Measurements from ENCODE around the genes RGR and GRID1.

DNA sequence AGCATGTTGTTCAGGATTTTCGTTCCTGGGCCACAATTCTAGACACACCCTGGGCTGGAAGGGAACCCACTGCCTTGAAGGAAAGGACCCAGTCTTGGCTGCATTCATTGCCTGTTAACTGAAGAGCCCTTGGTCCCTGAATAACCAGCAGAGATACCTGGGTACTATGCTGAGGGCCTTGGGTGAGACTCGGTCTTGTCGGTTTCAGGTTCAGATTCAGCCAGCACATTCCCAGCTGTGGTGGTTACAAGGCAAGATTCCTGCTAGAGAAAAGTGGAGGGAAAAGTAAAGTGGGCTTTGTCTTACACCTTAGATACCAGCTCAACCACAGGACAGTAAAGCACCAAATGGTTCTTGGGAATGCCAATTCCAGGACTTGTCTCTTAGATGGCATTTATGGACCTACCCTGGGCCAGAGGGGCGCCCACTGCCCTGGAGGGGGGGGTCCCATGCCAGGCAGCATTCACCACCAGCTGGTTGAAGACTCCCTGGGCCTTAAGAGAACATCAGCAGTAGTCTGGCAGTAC is 15.3 kb downstream of the PLAC9 start:
- CAGE, long polyA plus RNA: no peak
- RRBS: no CpG with 5 or more reads among the region's 4 CpGs

DNA sequence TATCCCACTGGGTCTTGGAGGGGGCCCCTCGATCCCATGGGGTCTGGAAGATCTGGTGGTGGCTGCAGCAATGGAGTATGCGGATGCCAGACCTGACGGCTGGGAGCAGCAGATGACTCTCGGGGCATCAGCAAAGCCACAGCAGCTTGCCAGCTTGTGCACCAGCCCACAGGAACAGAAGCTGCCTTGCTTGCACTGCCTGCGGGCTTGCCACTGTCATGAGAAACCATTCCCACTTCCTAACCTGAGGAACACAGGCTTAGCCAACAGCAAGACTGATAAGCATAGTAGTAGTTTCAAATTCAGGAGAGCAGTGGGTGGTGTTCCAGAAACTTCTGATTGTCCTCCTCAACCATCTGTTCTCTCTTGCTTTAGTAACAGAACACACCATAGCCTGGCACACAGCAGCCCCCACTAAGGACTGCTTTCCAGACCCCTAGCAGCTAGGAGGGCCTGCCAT is 7.4 kb downstream of the ANXA11 start:
- CAGE, long polyA plus RNA: no peak
- RRBS: no CpG with 5 or more reads among the region's 5 CpGs

GRCh38 chr10:80279986-80280835 is 9.2 kb downstream of the MAT1A start:
- CAGE, long polyA plus RNA: no peak
- RRBS: no CpG with 5 or more reads among the region's 23 CpGs

- CAGE, long polyA plus RNA: no peak
- RRBS: no CpG with 5 or more reads among the region's 1 CpG
These were observed 8.2 kb downstream of the TSPAN14 start for GRCh38 chr10:80462350-80462730.

DNA sequence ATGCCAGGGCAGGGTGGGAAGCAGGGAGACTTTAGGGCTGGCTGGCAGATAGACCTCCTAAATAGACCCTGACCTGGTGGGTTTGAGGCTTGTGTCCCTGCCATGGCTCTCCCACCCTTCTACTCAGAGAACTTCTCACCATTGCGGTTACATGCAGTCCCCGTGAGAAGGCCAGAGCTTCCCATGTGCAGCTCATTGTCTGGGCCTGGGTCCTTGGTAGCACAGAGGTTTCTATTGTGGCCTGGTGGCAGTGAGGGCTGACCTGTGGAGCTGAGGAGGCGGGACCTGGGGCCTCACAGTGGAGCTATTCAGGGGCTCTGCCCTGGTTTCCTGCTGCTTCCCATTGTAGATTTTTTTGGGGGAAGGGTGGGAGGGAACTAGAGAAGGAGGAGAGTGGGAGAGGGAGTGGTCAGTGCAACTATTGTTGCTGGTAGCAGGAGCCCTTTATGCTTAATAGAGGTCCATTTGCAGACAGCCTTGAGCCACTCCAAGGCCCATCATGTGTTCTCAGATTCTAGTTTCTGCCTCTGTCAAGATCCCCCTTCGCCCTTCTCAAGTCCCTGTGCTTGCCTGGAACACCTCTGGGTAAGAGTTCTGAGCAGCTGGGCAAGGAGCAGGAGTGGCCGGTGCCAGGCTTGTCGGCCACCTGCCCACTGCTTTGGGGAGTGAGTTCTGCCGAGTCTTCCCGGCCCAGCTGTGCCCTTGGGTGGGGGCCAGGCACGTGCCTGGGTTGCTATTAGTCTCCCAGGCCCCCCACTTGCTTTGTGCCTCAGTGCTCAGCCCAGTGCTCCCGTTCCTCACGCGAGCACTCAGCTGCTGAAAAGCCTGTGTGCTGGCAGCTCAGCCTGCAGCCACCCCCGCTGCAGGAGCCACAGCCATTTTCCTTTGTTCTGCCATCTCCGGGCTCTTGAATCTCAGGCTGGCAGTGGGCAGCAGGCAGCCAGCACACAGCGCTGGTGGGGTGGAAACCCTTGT is 10.7 kb downstream of the TSPAN14 start:
- CAGE, long polyA plus RNA: no peak
- RRBS: 6% methylated on average over 4 of the region's 15 CpGs

DNA sequence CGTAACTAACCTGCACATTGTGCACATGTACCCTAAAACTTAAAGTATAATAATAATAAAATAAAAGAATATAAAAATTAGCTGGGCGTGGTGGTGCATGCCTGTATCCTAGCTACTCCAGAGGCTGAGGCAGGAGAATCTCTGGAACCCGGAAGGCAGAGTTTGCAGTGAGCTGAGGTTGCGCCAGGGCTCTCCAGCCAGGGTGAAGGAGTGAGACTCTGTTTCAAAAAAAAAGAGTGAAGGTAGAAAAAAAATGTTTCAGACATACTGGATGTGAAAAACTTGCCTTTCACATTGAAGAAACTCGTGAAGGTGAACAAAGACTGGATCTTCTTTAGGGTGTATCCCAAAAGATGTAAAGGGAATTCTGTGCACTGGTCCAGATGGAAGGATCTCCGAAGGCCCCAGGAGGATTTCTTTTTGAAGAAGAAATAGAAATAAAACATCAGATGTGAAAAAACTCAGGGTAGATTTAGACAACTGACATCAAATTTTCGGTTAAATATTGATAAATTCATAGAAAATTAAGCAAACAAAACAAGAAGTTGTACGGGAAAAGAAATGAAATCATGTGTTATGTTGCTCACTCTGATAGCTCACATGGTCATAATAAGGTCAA is 26.9 kb downstream of the TSPAN14 start:
- CAGE, long polyA plus RNA: no peak
- RRBS: no CpG with 5 or more reads among the region's 8 CpGs

DNA sequence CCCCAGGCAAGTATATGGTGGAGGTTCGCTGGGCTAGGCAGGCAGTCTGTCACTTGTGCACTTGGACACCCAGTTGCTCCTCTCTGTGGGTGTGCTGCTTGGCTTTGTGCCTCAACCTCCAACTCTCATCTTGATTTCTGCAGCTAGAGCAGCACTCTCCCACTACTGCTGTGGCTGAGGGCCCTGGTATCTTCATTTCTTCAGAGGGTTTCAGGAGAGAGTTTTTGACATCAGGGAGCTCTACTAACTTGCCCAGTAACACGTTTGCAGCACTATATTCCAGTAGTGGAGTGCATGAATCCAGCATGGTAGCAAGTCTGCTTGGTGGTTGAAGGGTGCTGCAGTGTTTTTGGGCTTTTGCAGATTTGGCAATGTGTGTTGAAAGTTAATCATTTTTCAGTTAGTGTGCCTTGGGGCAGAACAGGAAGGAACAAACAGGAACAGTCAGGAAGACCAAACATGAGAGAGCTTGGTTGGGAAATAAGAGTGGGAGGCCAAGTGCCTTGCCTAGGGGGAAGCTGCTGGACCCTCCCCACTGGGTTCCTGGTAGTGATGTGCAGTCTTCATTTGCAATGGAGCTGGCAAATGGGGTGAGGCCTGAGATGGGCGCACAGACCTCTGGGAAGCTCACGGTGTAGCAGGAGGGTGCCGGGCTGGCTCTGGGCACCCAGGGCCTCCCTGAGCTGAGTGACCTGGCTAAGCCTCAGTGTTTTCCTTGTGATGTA is 37.4 kb downstream of the TSPAN14 start:
- CAGE, long polyA plus RNA: no peak
- RRBS: no CpG with 5 or more reads among the region's 5 CpGs

- CAGE, long polyA plus RNA: no peak
- RRBS: no CpG with 5 or more reads among the region's 7 CpGs
These were observed 40.2 kb upstream of the SH2D4B start for GRCh38 chr10:80497214-80498134.

DNA sequence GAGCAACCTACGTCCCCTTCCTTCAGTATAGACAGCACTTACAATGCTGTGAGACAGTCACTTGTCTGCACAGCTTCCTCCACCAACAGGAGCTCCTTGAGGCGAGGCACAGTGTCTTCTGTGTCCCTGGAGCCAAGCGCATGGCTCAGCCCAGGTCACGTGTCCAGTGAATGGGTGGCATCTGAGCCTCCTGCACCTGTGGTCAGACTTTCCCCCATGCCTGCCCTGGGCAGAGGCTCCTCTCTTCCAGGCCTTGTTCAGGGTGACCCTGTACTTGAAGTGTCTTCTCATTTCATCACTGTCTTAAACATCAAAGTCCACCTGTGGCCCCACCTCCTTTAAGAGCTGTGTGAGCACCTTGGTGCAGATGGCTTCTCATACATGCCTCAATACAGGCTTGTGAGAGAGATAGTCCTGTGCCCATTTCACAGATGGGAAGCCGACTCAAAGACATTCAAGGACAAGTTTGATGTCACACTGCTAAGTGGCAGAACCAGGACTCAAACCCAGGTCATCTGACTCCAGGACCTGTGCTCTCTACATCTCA is 658 bp upstream of the GPR15LG start:
- CAGE, long polyA plus RNA: no peak
- RRBS: no CpG with 5 or more reads among the region's 5 CpGs

- CAGE, long polyA plus RNA: no peak
- RRBS: 71% methylated on average over 6 of the region's 12 CpGs
These were observed 4.0 kb downstream of the GPR15LG start for GRCh38 chr10:84177413-84178210.

GRCh38 chr10:84244947-84245548 is at the start of gene RGR:
Gene RGR (plus strand): TSS chr10:84245053.
- CAGE, long polyA plus RNA: no peak
- RRBS: no CpG with 5 or more reads among the region's 10 CpGs

DNA sequence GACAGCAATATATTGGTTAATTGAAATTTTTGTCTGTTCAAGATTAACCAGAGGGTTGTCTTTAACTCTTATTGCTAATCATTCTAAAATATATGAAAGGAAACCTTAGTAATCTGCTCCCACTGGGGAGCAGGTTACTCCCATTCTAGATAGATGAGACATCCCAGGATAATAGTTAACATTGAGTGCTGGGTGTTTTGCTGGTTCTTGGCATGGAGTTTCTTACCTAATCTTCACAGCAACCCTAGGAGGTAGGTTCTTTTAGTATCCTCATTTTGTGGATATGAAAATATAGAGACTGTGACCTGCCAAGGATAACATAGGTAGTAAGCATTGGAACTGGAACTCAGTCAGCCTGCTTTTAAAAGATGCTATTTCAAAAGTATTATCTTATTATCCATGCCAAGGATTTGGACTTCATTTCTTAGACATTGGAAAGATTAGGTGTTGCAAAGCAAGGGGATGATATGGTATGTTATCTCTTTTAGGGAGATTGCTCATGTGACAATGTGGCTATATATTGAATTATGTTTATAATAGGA is 4.8 kb downstream of the CCSER2 start:
- CAGE, long polyA plus RNA: no peak

- CAGE, long polyA plus RNA: no peak
- RRBS: no CpG with 5 or more reads among the region's 1 CpG
These were observed 5.7 kb downstream of the CCSER2 start for GRCh38 chr10:84333921-84334645.

DNA sequence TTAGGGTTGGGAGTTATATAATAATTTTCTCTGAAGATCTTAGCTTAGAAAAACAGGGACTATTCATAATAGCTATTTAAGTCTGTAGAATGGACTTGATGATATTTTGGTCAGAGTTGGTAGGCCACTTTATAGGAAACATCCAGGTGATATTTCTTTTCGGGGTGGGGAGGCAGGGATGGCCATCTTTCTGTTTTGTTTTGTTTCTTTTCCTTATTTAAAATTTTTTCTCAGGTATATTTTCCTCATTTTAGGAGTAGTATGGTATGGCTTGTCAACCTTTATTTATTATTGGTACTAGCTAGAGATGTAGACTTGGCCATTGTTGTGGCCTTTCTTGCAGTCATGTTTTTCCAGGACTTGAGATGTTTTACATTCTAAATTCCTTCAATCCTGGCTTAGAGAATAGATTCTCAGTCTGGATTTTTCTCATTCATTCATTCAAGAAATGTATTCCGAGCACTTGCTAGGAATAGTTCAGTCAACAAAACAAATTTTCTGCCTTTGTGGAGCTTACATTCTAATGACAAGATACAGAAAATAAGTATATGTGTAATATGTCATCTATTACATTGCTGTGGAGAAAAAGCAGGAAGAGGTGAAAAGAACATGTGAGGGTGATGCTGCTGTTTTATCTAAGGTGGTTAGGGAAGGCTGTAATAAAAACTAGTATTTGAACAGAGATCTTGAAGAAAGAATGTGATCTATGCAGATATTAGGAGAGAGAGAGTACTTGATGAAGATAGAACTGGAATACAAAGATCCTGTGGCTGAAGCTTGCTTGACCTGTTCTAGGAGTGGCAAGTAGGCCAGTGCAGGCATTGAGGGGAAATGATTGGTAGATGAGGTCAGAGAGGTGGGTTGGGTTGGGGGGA is 7.7 kb downstream of the CCSER2 start:
- CAGE, long polyA plus RNA: no peak
- RRBS: no CpG with 5 or more reads among the region's 2 CpGs

DNA sequence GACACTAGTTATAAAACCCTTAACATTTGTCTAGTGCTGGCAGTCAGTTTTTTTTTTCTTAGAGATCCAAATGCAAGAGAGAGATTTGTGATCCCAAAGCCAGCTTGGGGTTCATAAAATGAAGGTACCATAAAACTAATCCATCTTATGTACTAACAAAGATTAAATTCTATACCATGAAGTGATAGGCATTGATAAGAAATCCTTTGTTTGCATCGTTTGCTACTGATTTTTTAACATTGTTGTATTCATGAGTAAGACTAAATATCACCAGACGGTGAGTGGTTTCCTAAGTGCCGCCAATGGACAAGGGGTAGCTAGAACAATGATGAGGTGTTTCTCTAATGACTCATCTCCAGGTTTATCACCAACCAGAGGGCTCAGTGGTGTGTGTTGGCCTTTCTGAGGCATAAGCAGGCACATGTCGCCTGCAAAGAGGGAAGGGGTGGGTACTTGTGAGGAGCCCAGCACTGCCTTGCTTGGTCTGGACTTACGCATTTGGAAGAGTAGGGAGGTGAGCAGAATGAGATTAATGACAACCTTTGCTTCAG is 722.8 kb downstream of the GRID1 start:
- CAGE, long polyA plus RNA: no peak
- RRBS: no CpG with 5 or more reads among the region's 5 CpGs

DNA sequence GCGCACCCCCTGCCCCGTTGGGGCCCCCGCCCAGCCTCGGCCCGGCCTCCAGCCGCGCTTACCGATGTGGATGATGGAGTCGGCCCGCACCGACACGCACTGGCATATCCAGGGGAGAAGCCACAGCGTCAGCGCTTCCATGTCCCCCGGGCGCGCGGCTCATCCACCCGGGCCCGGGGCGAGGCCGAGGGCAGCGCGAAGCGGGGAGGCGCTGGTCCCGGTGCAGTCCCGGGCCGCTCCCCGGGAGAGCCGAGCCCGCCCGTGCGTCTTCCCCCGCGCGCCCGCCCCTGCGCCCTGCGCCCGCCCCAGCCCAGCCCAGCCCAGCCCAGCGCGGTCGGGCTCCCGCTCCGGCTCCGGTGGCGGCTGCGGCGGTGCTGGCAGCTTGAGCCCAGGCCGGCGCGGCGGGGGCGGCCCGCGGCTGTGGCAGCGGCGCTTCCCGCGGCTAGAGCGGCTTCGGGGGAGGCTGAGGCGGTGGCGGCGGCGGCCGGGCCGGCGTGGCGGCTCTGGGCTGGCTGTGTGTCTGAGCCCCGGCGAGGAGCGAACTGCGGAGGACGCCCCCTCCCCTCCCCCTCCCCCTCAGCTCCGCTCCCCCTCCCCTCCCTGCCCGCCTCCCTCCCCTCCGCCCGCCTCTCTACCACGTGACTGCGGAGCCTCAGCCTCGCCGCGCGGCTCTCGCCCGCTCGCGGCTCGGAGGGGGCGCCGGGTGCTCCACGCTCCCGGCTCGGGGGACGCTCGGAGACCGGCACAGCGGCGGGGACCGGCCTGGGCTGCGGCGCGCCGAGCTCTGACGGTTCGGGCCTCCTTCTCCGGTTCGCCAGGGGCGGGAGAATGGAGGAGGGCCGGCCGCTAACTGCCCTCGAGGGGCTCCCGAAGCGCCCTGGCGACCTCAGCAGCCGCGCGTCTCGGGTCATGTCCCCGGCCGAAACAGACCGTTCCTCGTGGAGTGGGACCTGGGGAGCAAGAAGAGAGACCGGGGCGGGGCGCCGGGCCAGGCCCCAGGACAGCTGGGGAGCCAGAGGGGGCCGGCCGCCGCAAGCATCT is at the start of gene GRID1:
Gene GRID1, minus strand, starts transcription at position 544 of the 1,041 bp plus-strand sequence.
- CAGE, long polyA plus RNA: no peak
- RRBS: 2% methylated on average over 52 of the region's 132 CpGs

GRCh38 chr10:86485993-86486454 is 35.6 kb downstream of the WAPL start:
- CAGE, long polyA plus RNA: no peak
- RRBS: no CpG with 5 or more reads among the region's 1 CpG

DNA sequence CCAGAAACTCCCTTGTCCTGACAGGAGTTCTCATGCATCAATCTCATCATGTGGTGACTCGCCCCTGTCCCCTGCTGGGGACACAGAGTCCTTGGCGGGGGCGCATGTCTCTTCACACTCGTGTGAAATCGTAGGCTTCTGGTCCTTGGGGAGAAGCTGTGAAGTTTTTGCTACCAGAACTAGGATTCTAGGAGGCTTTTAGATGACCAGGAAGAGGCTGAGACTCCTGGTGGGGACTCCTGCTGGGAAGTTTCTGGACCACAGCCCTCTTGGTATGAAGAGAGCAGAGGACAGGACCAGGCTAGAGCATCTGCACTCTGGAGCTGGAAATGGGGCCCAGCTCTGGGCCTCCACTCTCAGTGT is 9.8 kb upstream of the OPN4 start:
- CAGE, long polyA plus RNA: no peak
- RRBS: no CpG with 5 or more reads among the region's 5 CpGs

GRCh38 chr10:86676422-86676997 is 8.2 kb downstream of the LDB3 start:
- CAGE, long polyA plus RNA: no peak
- RRBS: no CpG with 5 or more reads among the region's 10 CpGs

DNA sequence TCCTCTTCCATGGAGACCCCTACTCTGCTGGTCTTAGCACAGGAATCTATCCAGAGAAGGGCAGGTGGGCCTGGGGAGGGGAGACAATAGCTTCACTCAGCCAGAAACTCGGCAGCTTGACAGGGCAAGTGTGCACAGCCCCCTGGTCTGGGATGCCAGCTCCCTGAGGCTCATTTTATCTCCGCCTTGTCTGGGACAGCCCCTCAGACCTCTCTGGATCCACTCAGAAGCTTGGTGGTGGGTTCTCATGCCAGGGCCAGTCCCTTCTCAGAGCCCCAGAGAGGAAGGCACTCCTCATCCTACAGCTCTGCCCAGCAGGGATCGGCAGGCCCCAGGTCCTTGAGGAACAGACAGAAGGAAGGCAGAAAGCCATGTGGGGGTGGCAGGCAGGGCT is 40.3 kb downstream of the LDB3 start:
- CAGE, long polyA plus RNA: no peak
- RRBS: no CpG with 5 or more reads among the region's 3 CpGs